Epithelial cell of alveolus of lung (primary cell): ENCODE data around the genes GABBR2 and STX17.

- RAMPAGE, long total RNA, result no peak
- RRBS, result no CpG with 5 or more reads among the region's 3 CpGs
These were observed 15.2 kb downstream of the TRMO start for GRCh38 chr9:97907035-97907511.

DNA sequence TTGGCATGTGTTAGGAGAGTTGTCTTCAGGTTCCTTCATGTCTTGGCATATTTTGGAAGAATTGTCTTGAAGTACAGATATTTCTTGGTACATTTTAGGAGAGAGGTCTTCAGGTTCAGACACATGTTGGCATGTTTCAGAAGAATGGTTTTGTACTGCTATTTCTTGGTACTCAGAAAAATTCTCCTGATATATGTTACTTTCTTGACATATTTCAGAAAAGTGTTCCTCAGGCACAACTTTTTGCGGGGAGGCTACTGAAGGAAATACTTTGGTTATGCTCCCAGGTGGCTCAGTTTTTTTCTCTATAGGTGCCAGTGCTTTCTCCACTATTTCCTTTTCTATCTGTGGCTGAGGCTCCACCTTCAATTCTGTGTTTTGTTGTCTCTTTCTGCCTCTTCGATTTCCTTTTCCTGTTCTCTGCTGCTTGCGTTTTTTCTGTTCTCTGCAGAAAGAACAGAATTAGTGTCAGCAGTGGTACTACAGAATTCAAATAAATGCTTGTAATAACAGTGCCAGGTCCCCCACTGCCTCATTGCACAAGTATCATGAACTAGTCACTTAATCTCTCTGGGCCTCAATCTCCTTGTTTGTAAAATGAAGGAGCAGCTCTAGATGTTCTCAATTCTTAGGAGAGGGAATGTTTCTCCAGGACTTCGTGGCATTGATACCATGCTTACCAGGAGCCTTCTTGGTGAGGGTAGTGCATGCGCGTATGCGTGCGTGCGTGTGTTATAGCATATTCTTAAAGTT lies 7.0 kb downstream of the HEMGN start:
- RAMPAGE, long total RNA, result no peak
- RRBS, result no CpG with 5 or more reads among the region's 9 CpGs

DNA sequence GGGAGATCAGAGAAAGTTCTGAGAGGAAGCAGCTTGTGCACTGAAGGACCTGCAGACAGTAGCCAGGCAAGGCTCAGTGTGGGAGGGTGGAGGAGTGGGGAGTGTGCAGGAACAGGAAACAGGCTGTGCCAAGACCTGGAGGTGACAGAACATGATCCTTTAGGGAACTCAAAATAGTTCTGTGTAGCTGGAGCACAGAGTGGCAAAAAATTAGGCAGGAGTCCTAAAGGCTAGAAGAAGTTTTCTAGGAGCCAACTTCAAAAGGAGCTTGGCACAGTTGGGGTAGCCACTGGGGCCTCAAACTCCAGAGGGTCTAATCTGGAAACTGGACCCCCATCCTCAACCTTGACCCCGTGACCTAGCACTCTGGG lies 19.1 kb upstream of the NANS start:
- RAMPAGE, long total RNA, result no peak
- RRBS, result no CpG with 5 or more reads among the region's 1 CpG

- RAMPAGE, long total RNA, result no peak
- RRBS, result no CpG with 5 or more reads among the region's 6 CpGs
These were observed 17.2 kb downstream of the TRIM14 start for GRCh38 chr9:98101679-98102324.

- RAMPAGE, long total RNA, result no peak
- RRBS, result 93% methylated on average over 2 of the region's 2 CpGs
These were observed 24.9 kb upstream of the CORO2A start for GRCh38 chr9:98217298-98217761.

DNA sequence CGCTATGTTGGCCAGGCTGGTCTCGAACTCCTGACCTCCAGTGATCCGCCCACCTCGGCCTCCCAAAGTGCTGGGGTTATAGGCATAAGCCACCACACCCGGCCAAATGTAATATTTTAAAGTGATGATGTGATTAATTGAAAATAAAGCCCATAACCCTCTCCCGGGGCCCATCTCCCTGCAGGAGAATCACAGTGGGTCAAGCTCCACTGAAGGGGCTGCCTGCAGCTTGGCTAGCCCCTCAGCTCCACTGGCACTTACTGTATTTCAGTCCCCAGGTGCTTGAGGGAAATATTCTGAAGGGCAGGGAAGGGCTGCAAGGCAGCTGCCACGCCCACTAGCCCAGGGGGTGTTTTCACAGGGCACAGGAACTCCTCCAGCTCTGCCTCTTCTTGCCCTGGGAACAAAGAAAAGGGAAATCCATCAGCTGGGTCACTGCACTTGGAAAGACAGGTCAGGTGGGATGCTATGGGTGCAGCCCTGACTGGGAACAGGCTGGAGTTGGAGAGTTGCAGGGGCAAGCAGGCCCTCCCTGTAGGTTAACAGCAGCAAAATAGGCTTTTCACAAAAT lies 11.6 kb downstream of the TBC1D2 start:
- RAMPAGE, long total RNA, result no peak
- RRBS, result no CpG with 5 or more reads among the region's 7 CpGs

DNA sequence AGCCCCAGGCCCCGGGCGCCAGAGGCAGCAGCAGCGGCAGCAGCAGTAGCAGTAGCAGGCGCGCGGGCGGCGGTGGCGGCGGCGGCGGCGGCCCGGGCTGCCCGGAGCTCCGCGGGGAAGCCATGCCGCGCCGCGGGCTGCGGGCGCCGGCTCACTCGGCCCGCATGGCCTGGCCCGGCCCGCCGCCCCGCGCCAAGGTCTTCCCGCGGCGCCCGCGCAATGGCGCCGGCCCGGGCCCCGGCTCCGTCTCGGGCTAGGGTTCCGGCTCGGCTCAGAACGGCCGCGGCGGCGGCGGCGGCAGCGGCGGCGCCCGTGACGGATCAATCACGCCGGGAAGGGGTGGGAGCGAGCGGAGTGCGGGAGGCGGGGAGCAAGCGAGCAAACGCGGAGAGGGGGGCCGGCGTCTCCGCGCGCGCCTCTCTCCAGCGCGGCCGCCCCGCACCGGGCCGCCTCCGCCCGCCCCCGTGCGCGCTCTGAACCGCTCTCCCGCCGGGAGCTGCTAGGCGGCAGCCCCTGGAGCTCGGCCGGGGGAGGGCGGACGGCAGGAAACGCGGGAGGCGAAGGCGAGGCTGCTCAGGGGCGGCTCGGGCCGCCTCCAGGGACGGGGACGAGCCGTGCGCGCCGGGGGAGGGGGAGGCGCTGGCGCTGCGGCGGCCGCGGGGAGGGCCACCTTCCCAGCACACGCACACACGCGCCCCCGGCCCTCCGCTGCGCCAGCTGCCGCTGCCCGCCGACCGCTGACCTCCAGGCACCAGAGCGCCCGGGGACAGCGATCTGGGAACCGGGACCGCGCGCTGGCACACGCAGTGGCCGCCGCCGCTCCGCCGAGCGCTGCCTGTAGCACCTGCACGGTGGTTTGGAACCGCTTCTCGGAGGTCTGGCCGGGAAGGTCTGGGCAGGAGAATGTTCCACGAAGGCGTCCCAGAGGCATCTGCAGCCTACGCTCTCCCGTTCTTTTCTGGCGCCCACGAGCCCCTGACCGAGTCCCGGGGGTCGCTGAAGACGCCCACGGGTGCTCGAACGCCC lies at the start of gene GABBR2:
GABBR2 (minus strand) TSS at position 322 of the 1,026 bp plus-strand sequence.
- RAMPAGE, long total RNA, result no peak
- RRBS, result 2% methylated on average over 118 of the region's 150 CpGs

GRCh38 chr9:98826441-98827068 lies 19.1 kb downstream of the GALNT12 start:
- RAMPAGE, long total RNA, result no peak
- RRBS, result no CpG with 5 or more reads among the region's 23 CpGs

DNA sequence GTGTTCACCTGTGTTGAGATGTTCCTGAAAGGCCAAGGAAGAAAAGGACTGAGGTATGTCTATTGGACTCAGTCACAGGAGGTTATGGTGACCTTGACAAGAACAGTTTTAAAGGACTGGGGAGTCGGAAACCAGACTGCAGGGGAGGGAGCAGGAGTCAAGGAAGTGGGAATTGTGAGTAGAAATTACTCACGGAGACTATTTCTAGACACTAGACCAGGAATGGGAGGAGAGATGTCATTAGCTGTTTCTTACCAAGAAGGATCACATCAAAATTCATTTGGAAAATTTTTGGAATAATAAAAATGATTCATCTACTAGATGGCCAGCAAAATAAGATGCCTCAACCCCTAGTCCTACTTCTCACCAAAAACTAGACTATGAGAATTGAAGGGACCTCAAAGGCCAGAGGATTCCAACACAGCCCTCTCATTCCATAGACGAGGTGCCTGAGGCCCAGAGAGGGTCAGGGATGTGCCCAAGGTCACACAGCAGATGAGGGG lies 61.4 kb upstream of the COL15A1 start:
- RAMPAGE, long total RNA, result no peak
- RRBS, result no CpG with 5 or more reads among the region's 3 CpGs

DNA sequence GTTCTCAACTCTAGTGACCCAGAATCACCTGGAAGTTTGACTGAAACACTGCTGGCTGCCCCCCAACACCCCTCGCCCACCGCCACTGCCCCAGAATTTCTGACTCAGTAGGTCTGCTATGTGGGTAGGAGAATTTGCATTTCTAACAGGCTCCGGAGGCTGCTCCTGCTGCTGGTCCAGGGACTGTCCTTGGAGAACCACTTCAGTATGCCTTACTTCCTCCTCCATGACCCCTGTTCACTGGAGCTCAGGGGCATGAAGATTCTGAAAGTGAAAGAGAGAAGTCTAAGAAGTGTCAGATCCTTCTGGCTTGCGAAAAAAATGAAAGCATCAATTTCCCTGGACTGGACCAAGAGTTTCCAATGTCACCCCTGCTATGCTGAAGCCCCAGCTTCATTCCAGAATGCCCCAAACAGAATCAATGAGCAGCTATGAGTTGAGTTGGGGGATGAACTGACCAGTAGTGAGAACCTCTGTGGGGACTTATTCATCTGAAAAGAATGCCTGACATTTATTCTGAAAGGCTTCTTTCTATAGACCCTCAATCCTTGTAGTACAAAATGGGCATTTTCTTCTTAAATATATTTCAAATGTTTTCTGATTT lies 20.8 kb upstream of the COL15A1 start:
- RAMPAGE, long total RNA, result no peak
- RRBS, result no CpG with 5 or more reads among the region's 4 CpGs

DNA sequence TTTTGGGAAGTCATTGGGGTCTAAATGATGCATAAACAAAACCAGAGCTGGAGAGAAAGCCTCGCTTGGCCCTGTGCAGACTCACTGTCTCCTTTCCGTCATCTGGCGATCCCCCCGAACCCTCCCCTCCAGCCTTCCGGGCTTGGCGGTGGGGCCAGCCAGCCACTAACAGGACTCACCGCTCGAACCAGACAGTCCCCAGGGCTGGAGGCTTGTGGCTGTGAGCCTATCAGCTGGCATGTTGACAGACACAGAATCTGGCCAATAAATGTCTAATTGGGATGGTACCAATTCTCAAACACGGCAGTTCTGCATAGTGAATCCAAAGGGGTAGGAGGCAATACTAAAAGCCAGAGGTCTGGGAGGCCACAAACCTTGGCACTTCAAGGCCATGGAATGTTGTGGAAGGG lies 256.6 kb downstream of the SEC61B start:
- RAMPAGE, long total RNA, result no peak
- RRBS, result no CpG with 5 or more reads among the region's 9 CpGs

GRCh38 chr9:99867922-99868341 lies 38.5 kb upstream of the STX17 start:
- RAMPAGE, long total RNA, result no peak

GRCh38 chr9:99906361-99907636 lies at the start of gene STX17:
Gene STX17 (plus strand): TSS chr9:99906654.
- RAMPAGE, long total RNA, result start-site peak on the plus strand at chr9:99906656-99906684, 134 and 216 reads in 2 replicates
- RRBS, result 0% methylated on average over 5 of the region's 90 CpGs

DNA sequence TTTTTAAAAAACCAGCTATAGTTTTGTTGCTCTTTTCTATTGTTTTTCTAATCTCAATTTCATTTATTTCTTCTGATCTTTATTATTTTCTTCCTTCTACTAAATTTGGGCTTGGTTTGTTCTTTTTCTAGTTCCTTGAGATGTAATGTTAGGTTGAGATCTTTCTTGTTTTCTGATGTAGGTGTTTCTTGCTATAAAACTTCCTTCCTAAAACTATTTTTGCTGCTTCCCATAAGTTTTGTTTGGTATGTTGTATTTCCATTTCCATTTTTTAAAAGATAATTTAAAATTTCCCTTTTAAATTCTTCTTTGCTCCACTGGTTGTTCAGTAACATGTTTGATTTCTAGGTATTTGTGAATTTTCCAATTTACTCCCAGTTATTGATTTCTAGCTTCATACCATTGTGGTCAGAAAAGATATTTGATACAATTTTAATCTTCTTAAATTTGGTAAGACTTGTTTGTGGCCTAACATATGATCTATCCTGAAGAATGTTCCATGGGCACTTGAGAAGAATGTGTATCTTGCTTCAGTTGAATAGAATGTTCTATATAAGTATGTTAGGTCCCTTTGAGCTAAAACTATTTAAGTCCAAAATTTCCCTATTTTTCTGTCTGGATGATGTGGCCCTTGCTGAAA lies 94.5 kb downstream of the STX17 start:
- RAMPAGE, long total RNA, result no peak

- RAMPAGE, long total RNA, result no peak
- RRBS, result no CpG with 5 or more reads among the region's 4 CpGs
These were observed 45.2 kb downstream of the INVS start for GRCh38 chr9:100144319-100144576.

DNA sequence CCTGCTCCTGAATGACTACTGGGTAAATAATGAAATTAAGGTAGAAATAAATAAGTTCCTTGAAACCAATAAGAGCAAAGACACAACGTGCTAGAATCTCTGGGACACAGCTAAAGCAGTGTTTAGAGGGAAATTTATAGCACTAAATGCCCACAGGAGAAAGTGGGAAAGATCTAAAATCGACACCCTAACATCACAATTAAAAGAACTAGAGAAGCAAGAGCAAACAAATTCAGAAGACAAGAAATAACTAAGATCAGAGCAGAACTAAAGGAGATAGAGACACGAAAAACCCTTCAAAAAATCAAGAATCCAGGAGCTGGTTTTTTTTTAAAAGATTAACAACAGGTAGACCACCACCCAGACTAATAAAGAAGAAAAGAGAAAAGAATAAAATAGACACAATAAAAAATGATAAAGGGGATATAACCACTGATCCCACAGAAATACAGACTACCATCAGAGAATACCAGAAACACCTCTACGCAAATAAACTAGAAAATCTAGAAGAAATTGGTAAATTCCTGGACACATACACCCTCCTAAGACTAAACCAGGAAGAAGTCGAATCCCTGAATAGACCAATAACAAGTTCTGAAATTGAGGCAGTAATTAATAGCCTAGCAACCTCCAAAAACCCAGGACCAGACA lies 81.1 kb downstream of the INVS start:
- RAMPAGE, long total RNA, result no peak
- RRBS, result no CpG with 5 or more reads among the region's 5 CpGs

DNA sequence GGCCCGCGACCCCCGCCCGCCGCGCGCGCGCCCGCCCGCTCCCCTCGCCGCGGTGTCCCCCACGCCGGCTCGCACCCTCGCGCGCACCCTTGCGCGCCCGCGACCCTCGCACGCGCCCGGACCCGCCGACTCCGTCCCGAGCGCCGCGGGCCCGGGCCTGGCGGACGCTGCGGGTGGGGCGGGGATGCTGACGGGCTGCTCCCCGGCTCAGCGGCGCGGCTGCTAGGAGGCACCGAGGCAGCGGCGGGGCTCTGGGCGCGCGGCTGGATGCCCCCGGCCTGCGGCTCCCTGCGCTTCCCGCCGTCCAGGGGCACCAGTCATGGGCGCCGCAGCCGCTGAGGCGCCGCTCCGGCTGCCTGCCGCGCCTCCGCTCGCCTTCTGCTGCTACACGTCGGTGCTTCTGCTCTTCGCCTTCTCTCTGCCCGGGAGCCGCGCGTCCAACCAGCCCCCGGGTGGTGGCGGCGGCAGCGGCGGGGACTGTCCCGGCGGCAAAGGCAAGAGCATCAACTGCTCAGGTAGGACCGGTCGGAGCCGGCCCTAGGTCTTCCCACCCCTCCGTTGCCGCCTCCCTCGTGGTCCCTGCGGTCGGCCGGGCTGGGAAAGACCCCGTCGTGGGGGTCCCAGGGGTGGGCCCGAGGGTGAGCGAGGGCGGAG lies 404 bp downstream of the TMEFF1 start:
- RAMPAGE, long total RNA, result no peak
- RRBS, result 1% methylated on average over 79 of the region's 94 CpGs

DNA sequence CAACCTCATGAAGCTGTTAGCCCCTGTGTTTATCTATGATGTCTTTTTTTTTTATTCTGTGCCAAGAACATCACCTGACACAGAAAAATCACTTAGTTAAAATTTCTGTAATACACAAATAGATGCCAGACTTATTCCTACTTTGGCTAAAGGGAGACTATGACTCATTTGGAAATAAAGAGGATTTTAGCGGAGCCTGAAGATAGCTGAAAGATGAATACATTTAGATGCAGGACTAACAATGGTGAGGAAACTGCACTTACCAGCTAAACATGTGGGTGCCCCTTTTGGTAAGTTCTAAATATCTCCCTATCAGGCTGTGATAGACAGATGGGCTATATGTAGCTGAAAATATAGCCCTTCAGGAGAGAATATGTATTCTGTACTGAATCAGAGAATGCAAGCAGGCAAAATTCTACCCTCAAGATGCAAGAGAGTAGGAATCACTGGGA lies 58.2 kb downstream of the BAAT start:
- RAMPAGE, long total RNA, result no peak
- RRBS, result no CpG with 5 or more reads among the region's 1 CpG

- RAMPAGE, long total RNA, result no peak
- RRBS, result no CpG with 5 or more reads among the region's 3 CpGs
These were observed 10.1 kb downstream of the ZNF189 start for GRCh38 chr9:101408747-101409159.

GRCh38 chr9:101429783-101430307 lies 5.7 kb downstream of the ALDOB start:
- RAMPAGE, long total RNA, result no peak
- RRBS, result no CpG with 5 or more reads among the region's 6 CpGs